SJCRH30 (cell line): ENCODE results near the genes NXNL2 and SECISBP2.

GRCh38 chr9:88090338-88090610, 48.0 kb downstream of the SPATA31C2 start:
- RAMPAGE, long total RNA, result no peak

DNA sequence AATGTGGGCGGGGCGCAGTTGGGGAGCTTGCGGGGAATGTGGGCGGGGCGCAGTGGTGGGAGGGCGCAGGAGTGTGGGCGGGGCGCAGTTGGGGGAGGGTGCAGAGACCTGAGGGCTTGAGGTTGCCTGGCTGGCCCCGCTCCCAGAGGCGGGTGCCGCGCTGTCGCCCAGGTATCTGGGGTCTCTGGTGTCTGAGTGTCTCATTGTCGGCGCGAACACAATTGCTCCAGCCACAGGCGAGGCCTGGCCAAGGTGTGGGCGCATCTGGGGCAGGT, at the start of gene NXNL2:
Gene NXNL2, plus strand, starts transcription at position 145 of the 275 bp plus-strand sequence.
- RAMPAGE, long total RNA, result no peak

- RAMPAGE, long total RNA, result no peak
These were observed 63.5 kb upstream of the CKS2 start for GRCh38 chr9:89247489-89247827.

DNA sequence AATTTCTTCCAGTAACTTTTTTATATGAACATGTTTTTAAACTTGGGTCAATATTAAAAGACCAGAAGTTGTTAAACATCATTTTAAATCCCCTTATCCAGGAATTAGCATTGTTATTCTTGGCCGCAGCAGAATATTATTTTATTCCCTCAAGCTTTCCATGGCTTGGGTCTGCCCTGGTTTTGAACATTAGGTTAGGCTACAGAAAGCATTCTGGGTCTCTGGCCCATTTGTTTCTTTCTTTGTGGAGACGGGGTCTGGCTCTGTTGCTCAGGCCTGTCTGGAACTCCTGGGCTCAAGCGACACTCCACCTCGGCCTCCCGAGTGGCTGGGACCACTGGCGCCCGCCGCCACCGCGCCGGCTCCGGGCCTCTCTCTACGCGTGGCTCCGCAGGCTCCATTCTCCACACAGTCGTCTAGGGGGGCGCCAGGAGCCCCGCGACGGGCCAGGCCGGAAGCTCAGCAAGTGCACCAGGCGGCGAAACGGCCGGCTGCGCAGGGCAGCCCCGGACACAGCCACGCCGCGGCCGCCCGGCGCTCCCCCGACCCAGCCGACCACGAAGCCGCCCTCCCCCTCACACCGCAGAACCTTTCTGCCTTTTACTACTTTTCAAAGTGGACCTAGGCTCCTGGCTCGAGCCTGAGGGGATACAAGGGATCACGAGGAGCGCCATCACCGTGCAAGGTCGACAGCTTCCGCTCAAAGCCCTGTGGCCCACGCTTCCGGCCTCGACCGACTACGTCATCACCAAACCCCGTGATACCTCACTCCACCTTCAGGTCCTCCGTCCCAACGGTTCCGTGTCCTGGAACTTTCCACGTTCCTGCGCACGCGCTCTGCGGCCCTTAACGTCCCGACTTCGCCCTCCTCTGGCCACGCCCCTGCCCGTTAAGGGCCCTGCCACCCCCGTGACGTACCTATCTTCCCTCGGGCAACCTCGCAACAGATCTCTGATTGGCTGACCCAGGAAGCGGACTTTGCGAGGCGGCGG, 606 bp upstream of the CKS2 start:
- RAMPAGE, long total RNA, result no peak

DNA sequence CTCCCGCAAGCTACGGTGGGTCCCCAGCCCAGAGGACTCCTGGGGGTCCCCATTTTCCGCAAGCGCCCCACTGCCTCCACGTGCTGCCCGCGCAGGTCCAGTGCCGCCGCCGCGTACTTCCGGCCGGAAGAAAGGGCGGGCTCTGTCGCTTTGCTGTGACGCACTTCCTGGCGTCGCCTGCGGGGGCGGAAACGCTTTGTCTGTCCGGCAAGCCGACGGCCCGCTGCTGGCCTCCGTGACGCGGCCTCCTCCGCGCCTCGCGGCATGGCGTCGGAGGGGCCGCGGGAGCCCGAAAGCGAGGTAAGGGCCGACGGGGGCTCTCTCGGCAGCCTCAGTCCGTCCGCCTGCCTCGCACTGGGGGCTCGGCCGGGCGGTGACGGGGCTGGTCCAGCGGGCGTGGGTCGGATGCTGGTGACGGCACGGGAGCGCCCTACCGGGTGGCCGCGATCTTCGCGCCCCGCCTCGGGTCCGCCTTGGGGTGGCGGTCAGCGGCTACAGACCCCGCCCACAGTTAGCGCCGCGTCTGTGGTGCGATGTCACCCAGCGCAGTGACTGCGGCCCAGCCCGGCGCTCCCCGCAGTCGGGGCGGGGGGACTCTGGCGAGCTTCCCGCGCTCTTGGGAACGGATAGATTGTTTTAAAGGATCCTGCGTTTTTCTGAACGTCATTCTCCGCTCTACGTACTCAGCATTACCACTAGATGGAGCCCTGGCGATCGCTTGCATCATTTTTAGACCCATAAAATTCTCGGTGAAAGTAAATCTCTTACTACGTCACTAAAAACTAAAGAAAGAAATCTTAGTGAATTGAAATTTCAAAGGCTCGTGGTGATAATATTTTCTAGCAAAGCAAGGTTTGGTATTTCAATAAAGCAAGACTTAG, at the start of gene SECISBP2:
Gene SECISBP2, plus strand, starts transcription at position 188 of the 881 bp plus-strand sequence.
- RAMPAGE, long total RNA, result start-site peak on the plus strand centred at position 210 of the sequence, 68 bp wide, 486 and 72 reads in 2 replicates

GRCh38 chr9:89345153-89345881, 27.0 kb downstream of the SECISBP2 start:
- RAMPAGE, long total RNA, result no peak

DNA sequence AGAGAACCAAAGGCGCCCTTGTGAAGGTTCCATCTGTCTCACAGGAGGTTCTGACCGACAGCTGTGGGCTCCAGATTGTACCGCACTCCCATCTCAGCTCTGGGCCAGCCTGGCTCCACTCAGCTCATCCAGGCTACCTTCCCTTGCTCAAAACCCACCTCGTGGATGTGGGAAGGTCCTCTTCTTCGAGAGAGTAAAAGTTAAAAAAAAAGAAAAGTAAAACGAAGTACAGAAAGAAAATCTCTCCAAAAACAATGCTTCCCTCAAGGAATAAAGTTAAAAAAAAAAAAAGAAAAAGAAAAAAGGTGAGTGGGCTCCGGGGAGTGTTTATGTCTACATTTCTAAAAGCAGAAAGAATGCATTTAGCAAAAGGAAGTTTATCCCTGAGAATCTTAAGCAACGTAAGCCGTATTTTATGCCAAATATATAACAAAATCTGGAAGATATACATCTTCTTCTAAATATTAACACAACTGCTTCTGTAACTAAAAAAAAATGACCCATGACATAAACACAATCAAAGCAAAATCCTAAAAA, 59.5 kb downstream of the SECISBP2 start:
- RAMPAGE, long total RNA, result no peak

- RAMPAGE, long total RNA, result no peak
These were observed 44.4 kb downstream of the GADD45G start for GRCh38 chr9:89649037-89649722.

GRCh38 chr9:89676191-89676585, 71.4 kb downstream of the GADD45G start:
- RAMPAGE, long total RNA, result no peak

DNA sequence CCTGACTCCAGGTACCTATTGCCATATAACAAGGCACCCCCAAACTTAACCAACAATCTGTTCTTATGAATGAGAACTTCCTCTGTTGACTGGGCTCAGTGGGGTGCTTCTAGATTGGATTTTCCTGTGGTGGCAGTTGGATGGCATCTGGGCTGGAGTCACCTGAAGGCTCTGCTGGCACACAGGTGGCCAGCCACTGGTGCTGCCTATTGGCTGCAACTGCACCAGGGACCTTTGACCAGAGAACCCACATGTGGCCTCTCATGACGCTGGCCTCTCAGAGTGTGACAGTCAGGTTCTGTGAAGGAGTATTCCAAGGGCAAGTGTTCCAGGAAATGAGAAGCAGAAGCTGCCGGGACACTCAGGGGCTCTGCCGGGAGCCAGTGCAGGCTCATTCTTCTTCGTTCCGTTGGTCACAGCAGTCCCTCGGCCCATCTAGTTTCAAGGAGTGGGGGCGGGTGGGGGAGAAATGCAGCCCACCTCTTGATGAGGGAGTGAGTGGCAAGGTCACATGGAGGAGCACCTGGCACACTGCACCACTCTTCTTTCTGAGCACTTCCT, 237.4 kb downstream of the GADD45G start:
- RAMPAGE, long total RNA, result no peak

DNA sequence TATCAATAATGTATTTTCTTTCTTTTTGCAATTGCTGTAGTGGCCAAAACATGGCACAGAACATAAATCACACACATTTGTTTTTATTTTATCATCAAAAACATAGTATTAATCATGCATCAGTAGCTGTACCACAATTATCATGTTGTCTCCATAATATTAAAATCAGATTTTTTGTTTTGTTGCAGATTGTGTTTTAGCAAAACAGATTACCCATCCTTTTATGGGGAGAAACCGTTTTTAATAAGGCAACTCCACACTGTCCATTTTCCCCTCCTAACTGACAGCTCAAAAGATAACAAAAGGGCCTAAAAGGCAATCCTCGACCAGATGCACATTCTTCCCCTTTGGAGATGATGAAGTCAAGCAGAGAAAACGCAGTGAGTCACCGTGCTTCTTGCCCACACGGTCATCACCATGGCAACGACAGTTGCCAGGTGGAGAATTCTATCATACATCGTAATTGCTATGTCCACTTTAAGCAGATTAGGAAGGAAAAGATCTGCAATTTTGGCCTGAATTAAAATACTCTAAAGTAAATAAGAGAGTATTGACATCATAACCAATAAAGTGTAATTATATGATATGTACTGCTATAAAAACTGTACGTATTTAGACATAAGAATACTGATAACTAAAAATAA, 96.5 kb downstream of the DIRAS2 start:
- RAMPAGE, long total RNA, result no peak

- RAMPAGE, long total RNA, result no peak
These were observed 29.3 kb downstream of the SYK start for GRCh38 chr9:90830873-90831421.

- RAMPAGE, long total RNA, result no peak
These were observed 114.7 kb downstream of the SYK start for GRCh38 chr9:90916293-90916742.

- RAMPAGE, long total RNA, result no peak
These were observed 118.1 kb downstream of the SYK start for GRCh38 chr9:90919478-90920363.

GRCh38 chr9:91186917-91187258, 174.8 kb downstream of the AUH start:
- RAMPAGE, long total RNA, result no peak

DNA sequence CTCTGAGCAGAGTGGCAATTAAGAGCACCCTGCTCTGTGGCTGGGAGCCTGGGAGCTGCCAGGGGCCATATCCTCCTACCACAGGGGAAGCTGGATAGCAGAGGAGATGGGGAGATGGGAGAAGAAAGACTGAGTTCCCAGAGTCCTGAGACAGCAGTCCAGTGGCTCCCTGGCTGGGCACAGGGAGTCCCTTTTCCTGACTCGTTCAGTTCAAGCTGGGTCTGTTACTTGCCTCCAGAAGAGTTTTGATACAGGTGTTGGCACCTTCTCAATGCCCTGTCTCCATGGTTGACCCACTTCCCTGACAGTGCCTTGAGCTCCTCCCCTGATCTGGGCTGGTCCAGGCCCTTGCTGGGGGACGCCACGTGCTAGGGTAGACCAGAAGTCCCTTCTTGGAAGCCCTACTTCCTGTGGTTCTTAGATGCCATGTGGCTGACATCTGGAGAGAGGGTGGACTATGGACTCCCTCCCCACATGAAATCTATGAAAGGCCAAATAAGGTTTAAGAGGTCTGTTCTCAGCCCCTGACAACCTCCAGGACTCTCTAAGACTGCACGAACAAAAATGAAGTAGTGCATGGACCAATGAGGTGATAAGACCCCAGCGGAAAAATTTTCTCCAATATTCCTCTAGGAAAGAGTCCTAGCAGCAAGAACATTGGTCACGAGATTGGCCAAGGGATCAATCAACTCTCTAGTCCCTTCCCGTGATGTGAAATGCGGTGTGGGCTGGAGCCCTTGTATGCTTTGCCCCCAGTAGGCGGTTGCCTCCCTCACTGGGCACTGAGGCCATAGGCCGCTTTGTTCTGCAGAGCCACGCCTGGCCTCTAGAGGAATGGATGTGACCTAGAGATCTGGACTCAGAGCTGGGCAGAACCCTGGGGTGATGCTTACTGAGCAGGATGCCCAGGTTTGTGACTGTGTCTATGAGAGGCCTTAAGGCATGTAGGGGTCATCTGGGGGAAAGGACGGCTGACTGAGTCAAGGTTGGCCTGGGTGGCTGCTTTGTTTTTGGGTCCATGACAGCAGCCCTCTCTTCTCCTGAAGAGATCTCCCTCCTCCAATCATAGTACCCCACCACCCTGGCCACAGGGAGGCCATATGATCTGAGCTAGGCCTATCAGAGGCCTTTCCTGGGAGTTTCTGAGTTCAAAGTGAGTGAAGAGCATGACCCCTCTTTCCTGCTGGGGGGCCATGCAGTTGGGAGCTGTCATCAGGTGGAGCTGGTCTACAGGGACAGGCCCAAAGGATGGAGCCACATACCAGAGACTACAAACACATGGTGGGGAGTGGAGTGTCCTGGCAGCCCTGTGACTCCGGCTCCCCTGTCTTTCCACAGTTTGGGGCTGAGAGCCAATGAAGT, 165.8 kb downstream of the AUH start:
- RAMPAGE, long total RNA, result no peak

DNA sequence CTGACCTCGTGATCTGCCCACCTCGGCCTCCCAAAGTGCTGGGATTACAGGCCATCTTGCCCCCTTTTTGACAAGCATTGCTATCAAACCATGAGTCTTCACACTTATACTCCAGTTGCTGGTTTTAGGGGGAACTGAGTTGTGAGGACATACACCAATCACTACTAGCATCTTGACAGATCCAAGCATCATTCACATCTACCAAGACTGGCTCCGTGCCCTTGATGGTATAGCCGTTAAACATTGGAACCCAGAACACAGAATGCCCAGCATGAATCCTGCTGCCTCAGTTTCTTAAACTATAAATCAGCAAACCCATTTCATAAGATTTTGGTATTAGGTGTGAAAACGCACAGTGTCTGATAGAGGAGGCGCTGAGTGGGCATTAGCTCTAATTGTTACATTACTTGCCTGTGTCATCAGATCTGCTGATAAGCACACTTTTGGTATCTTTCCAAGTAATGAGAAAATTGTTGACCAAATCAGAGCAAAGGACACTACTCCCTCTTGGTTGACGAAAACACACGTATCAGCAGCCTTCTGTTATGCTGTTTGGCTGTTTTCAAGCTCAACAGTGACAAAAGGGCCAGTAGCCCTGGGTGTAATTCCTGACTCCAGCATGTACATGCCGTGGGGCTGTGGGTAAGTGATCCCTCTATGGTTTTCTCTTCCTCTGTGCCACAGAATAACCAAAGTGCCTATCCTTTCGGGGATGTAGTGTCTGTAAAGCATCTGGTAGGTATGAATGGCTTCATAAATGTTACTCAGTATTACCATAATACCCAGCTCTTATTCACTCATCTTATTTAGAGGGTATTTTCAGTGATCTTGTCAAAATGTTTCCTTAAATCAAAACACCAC, 151.5 kb downstream of the AUH start:
- RAMPAGE, long total RNA, result no peak

DNA sequence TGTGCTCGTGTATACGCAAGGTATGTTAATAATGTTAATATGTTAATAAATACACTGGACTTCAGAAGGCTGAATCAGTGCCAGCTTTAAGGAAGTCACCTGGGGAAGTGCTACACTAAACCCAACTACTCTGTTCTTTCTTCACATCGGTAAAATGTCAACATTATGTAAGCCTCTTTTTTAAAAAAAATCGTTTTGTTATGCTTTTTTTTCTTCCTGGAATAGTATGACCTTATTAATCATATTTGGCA, 76.0 kb downstream of the AUH start:
- RAMPAGE, long total RNA, result no peak

- RAMPAGE, long total RNA, result no peak
These were observed 19.7 kb downstream of the NFIL3 start for GRCh38 chr9:91403925-91404356.

DNA sequence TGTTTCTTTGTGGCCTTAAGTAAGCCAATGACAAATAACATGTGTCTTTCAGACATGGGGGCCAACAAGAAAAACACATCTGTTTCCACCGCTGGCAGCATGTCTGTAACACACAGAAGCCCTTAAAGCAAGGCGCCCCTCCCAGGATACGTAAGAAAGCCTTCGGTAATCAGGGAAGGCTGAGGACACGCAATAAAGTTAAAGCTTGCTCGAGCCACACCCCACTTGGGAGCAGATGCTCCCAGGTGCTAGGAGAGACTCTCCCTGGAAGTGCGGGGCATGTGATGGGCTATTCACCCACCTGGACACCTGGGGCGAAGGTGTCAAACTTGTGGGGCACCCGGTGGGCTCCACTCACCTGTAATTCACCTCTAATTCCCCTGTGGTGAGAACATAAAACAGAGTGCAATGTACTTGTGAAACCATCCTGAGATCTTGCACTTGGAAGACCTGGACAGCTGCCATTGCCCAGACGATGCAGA, 125.0 kb downstream of the ROR2 start:
- RAMPAGE, long total RNA, result no peak